Uterus (tissue), 7 donors: ENCODE results near the genes OR7A17, SYDE1 and OR10H2.

- PRO-cap, 4 experiments: no peak in any of the 4 experiments
- RAMPAGE, long total RNA, 2 experiments: no peak in any of the 2 experiments
- RRBS: 29% methylated on average over 7 of the region's 18 CpGs
These were observed 1.5 kb upstream of the PTGER1 start for GRCh38 chr19:14476626-14477161.

- PRO-cap, 4 experiments: no peak in any of the 4 experiments
- RAMPAGE, long total RNA, 2 experiments: start-site peak on the minus strand in 1 of 2 experiments, at chr19:14482800-14482932 at its widest, 6 reads per replicate
- RRBS: no CpG with 5 or more reads among the region's 20 CpGs
These were observed 7.3 kb upstream of the PTGER1 start for GRCh38 chr19:14482336-14483027.

GRCh38 chr19:14755316-14755754, 23.0 kb downstream of the ADGRE2 start:
- PRO-cap, 4 experiments: no peak in any of the 4 experiments
- RAMPAGE, long total RNA, 2 experiments: no peak in any of the 2 experiments
- RRBS: 65% methylated on average over 2 of the region's 11 CpGs

DNA sequence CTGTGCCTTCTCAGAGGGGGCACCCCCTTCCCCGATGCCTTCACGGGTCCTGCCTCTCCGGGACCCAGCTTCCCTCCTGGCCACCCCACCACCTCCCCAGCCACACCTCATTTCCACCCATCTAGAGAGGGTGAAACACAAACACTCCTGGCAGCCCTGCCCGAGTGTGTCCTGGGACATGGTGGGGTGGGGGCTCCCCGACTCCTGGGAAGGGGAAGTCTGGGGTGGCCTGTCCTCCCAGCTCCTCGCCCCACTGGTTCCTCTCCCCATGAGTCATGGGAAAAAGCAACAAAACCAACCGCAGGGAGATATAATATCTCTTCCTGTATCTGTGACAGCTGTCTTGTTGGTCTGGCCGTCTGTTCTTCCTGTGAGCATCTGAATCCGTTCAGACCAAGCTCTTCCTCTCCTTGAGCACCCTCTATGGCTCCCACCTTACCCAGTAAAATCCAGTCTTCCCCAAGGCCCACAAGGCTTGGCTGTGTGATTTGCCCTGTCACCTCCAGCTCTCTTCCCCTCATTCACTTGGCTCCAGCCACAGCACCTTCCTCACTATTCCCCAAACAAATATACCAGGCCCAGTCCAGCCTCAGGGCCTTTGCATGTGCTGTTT, 6.8 kb upstream of the ADGRE2 start:
- PRO-cap, 4 experiments: no peak in any of the 4 experiments
- RAMPAGE, long total RNA, 2 experiments: no peak in any of the 2 experiments
- RRBS: no CpG with 5 or more reads among the region's 9 CpGs

- PRO-cap, 4 experiments: no peak in any of the 4 experiments
- RAMPAGE, long total RNA, 2 experiments: no peak in any of the 2 experiments
- RRBS: no CpG with 5 or more reads among the region's 5 CpGs
These were observed at the start of gene OR7A17 for GRCh38 chr19:14885862-14886348. OR7A17 (minus strand) TSS chr19:14886132.

GRCh38 chr19:15011058-15011570, 588 bp downstream of the CCDC105 start:
- PRO-cap, 4 experiments: no peak in any of the 4 experiments
- RAMPAGE, long total RNA, 2 experiments: no peak in any of the 2 experiments
- RRBS: 25% methylated on average over 1 of the region's 48 CpGs

DNA sequence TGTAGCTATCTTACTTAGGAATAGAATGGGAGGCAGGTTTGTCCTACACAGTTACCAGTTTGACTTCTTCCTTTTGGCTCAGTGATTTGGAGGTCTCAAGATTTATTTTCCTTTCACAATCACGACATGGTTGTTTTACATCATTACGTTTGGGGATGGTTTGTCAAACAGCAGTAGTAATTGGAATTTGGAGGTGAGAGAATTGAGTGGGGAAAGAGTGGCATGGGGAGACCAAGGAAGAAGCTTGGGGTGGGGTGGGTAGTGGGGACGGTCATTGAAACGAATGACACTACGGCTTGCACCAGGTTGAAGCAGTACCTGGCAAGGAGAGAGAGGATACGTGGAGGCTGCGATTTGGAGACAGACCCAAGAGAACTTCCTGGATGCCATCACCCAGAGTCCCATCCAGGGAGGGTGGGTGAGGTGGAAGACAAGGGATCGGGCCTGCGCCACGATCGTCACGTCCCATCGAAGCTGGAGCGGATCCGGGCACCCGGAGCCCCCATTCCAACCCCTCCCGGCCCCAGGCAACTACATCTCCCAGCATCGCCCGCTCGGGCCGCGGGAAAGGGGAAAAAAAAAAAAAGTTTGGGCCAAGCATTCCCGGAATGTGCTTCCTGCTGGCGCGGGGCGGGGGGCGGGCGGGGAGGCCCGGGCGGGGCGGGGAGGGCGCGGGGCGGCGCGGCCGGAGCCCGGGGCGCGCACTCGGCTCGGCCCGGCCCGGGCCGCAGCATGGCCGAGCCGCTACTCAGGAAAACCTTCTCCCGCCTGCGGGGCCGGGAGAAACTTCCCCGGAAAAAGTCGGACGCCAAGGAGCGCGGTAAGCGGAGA, at the start of gene SYDE1:
Gene SYDE1 (plus strand): TSS at position 700 of the 831 bp plus-strand sequence.
- PRO-cap, 4 experiments: peak in 4 of 4 experiments; most common plus-strand start position 704 of the sequence (in 4); most common minus-strand start position 516 of the sequence (in 1)
- RAMPAGE, long total RNA, 2 experiments: start-site peak on the plus strand in 1 of 2 experiments, centred at position 716 of the sequence, 21 reads per replicate
- RRBS: 2% methylated on average over 23 of the region's 56 CpGs

DNA sequence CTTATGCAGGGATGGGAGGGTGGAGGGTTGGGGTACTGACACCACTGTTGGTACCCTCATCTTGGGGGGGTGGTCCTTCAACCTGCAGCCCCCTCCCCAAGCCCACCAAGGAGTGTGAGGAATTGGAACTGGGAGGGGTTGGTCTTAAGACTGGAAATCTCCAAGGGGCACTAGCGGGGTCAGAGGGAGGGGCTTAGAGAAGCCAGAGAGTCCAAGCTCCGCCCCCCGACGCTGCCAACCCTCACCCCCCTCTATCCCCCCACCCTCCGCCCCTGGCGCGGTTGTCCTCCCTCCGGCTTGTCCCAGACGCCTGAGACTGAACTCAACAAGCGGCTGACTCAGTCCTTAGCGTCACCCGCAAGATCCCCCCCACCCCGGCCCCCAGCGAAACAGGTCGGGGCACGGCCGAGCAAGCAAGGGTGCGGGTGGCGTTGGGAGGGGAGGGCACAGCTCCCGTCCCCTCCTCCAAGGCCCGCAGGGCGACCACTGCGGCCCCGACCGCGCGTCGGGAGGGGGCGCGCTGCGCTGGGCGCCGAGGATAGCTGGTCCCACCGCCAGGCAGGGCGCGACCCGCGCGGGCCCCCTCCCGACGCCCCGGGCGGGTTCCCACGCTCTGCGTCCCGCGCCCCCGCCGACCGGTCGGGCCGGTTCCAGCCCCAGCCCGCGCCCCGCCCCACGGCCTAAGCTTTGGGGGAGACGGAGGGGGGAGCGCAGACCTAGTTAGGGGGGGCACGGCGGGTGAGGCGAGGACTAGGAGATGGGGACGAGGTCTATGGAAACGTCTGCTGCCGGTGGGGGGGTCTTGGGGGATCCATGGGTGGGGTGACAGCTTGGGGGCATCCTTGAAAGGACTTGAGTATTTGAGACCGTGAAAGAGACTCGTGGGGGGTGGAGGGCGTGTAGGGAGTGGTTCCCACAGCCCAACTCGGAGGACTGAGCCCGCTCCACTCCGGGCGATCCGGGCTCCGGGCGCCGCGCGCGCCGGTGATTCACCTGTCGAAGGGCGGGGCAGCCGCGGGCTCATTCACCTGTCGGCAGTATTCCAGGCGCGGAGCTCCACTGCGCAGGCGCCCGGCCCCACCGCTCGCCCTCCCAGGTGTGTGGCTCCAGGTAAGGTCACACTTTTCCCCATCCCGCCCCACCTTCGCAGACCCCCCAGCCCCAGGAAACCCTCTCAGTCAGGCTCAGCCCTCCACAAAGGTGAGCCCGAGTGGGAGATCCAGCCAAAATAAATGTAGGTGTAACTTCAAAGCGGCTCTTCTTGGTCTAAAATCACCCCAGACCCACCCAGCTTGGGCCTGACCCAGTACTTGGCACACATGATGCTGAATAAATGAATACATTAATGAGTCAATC, 5.1 kb downstream of the NOTCH3 start:
- PRO-cap, 4 experiments: peak in 4 of 4 experiments; most common plus-strand start position 305 of the sequence (in 2); most common minus-strand start position 318 of the sequence (in 2)
- RAMPAGE, long total RNA, 2 experiments: no peak in any of the 2 experiments
- RRBS: 11% methylated on average over 24 of the region's 95 CpGs

DNA sequence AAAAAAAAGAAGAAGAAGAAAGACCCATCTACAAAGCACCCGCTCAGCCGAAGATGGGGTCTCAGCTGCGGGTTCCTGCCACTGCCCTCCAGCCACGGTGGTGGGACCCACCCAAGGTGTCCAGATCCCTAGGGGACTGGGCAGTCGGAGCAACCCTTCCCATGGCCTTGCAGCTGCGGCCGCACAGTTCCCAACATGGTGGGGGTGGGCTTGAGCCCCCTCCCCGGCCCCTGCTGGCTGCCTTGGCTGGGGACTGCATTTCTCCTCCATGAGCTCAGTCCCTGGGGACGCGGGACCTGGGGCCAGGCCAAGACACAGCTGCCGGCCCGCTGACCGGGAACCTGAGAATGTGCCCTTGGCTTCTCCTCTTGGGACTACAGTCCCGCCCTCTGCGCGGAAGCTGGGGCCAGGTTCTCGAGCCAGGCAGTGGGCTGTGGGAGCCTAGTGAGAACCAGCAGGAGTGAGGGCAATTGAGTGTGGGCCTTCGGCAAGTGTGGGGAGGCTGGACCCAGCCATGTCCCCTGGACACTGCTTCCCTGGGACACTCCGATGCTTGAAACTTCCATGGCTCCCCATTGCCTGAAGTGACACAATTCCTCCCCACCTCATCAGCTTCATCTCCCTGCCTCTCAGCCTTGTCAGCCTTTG, 12.9 kb upstream of the NOTCH3 start:
- PRO-cap, 4 experiments: peak in 3 of 4 experiments; most common plus-strand start position 426 of the sequence (in 3)
- RAMPAGE, long total RNA, 2 experiments: no peak in any of the 2 experiments
- RRBS: 12% methylated on average over 4 of the region's 19 CpGs

- PRO-cap, 4 experiments: no peak in any of the 4 experiments
- RAMPAGE, long total RNA, 2 experiments: no peak in any of the 2 experiments
- RRBS: no CpG with 5 or more reads among the region's 6 CpGs
These were observed 4.2 kb upstream of the EPHX3 start for GRCh38 chr19:15236328-15236919.

DNA sequence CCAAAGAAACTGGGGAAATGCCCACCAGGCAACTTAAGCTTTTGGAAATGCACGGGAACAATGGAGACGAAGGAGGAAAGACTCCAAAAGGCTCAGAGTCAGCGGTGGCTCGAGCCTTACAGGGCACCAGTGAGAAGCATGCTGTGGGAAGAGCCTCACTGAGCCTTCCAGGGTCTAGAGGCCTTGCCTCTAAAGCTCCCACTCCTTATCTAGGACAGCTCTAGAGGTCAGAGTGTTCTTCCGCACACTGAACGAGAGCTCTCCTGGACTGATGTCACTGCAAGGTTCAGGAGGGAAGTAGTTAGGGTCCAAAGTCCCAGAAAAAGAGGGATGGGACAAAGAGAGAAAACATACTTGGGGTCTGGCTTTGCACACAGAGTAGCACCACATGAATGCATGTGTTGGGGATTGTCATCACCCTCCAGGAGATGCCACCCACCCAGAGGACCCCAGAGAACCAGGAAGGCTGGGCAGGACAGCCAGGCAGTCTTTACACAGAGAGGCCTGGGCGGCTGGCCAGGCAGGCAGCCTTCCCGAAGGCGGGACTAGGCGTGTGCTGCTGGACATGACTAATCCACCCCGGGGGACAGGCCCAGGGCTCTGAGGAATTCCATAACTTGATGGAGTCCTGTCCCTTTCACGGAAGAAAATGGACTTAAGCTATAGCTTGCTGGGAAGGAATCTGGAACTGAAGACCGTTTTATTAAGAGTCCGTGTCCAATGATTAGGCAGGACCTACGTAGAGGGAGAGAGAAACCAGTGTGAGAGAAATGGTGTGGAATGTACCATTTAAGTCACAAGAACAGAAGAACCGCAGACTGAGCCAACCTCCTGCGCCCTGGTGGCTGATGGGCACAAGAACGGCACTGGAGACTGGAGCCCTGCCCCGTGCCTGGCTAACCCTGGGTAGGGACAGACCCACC, 16.6 kb upstream of the EPHX3 start:
- PRO-cap, 4 experiments: peak in 4 of 4 experiments; most common plus-strand start position 623 of the sequence (in 2); most common minus-strand start position 496 of the sequence (in 3)
- RAMPAGE, long total RNA, 2 experiments: no peak in any of the 2 experiments
- RRBS: no CpG with 5 or more reads among the region's 19 CpGs

- PRO-cap, 4 experiments: peak in 4 of 4 experiments; most common plus-strand start chr19:15250590 (in 2); most common minus-strand start chr19:15250454 (in 3)
- RAMPAGE, long total RNA, 2 experiments: no peak in any of the 2 experiments
- RRBS: no CpG with 5 or more reads among the region's 17 CpGs
These were observed 17.7 kb upstream of the EPHX3 start for GRCh38 chr19:15249616-15250698.

GRCh38 chr19:15265209-15265780, 33.0 kb upstream of the EPHX3 start:
- PRO-cap, 4 experiments: no peak in any of the 4 experiments
- RAMPAGE, long total RNA, 2 experiments: no peak in any of the 2 experiments
- RRBS: no CpG with 5 or more reads among the region's 25 CpGs

DNA sequence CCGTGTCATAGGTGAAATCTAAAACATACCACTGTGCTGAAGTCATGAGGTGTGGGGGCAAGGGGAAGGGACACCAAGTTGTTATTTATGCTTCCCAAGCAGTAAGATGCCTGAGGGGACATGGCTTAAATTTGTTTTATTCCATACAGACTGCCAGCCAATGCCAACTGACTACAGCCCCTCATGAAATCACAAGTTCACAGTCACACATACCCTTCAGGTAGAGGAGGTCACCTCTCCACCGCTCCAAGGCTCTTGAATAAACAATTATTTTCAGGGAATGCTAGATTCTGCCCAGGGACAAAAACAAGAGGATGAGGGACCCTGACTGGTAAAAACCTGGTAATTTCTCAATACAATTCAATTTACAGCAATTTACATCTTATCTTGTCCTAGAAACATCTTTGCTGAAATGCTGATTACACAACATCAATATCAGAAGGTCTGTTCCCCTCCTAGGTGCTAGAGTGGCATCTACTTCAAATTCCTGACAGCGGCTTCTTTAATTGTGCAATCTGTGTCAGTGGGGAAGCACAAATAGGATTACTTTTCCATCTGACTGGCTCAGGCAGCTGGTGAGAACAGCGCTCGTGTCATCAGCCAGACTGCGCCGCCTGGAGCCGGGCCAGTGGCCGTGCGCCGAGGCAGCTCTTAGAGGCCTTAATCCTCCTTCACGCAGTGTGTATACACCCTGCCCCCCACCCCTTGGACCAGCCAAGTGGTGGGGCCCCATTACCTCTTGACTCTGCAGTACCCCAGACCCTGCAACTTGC, 48.5 kb upstream of the EPHX3 start:
- PRO-cap, 4 experiments: no peak in any of the 4 experiments
- RAMPAGE, long total RNA, 2 experiments: no peak in any of the 2 experiments
- RRBS: no CpG with 5 or more reads among the region's 12 CpGs

DNA sequence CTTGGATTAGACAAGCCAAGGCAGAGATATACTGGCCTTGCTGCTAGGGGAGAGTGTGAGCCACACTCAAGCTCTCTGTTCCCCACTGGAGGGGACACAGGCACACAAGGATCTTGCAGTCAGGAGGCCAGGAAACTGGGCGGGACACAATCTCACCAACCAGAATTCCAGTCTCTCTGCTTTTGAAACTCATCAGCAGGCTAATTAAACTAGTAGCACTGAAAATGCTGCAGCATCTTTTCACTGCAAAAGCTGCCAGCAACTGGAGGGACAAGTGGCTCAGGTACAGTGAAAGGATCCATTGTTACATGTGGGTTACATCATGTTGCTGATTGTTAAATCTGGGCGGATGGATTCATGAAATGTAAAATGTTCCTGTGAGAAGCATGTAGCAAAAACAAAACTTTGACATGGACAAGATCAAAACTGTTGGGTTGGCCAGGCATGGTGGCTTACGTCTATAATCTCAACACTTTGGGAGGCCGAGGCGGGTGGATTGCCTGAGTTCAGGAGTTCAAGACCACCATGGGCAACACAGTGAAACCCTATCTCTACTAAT, 49.1 kb upstream of the EPHX3 start:
- PRO-cap, 4 experiments: no peak in any of the 4 experiments
- RAMPAGE, long total RNA, 2 experiments: no peak in any of the 2 experiments
- RRBS: no CpG with 5 or more reads among the region's 5 CpGs

DNA sequence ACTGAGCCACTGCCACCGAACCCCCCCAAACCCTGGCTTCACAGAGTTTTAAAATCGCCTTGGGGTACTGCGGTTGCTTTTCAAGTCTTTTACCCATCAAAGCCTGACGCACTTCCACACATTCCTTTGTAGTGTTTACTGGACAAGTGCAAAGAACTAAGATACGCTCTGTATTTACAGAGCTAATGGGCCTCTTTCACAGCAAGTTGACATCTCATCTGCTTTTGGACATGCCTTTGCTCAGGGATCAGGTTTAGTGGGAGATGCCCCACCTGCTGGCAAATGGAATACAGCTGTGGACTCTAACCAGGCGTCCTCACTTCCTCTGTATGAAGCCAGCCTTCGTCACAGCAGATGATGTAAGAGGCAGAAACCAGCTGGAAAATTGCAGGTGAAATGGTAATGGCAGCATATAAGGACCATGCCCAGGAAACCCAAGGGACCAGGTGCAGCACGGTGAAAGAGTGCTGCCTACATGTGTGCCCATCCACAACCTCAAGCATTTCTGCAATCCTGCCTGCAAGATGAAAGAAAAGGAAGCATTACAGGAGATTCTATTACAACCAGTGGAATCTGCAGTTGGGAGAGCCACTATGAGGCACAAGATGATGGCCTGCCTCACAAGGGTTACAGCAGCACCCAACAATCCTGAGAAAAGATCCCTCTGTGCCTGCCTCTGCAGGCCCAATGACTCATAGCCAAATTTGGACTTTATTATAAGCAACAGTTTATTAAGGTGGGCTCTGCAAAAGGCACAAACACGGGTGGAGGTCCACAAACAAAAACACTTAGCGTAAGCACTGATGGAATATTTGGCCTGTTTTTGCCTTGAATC, 34.7 kb downstream of the BRD4 start:
- PRO-cap, 4 experiments: no peak in any of the 4 experiments
- RAMPAGE, long total RNA, 2 experiments: no peak in any of the 2 experiments
- RRBS: no CpG with 5 or more reads among the region's 10 CpGs

GRCh38 chr19:15324630-15325758, 7.3 kb downstream of the BRD4 start:
- PRO-cap, 4 experiments: no peak in any of the 4 experiments
- RAMPAGE, long total RNA, 2 experiments: no peak in any of the 2 experiments
- RRBS: no CpG with 5 or more reads among the region's 6 CpGs

- PRO-cap, 4 experiments: no peak in any of the 4 experiments
- RAMPAGE, long total RNA, 2 experiments: no peak in any of the 2 experiments
- RRBS: no CpG with 5 or more reads among the region's 7 CpGs
These were observed 2.7 kb upstream of the RASAL3 start for GRCh38 chr19:15466929-15467480.

- PRO-cap, 4 experiments: no peak in any of the 4 experiments
- RAMPAGE, long total RNA, 2 experiments: no peak in any of the 2 experiments
- RRBS: no CpG with 5 or more reads among the region's 7 CpGs
These were observed 9.3 kb upstream of the CYP4F22 start for GRCh38 chr19:15499042-15499463.

DNA sequence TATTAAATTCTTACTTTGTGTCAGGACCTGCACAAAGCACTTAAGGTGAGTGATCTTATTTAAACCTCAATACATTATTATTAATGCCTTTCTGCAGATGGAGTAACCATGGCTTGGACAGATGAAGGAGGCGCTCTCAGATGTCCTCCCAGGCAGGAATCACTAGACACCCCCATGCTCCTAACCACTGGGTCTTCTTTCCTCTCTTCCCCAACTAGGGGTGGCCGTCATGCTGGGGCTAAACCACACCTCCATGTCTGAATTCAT, at the start of gene OR10H2:
Gene OR10H2 (plus strand): TSS at position 210 of the 267 bp plus-strand sequence.
- PRO-cap, 4 experiments: no peak in any of the 4 experiments
- RAMPAGE, long total RNA, 2 experiments: no peak in any of the 2 experiments
- RRBS: no CpG with 5 or more reads among the region's 2 CpGs